AG08470 (cell line): ENCODE measurements around a stretch of chr9.

DNA sequence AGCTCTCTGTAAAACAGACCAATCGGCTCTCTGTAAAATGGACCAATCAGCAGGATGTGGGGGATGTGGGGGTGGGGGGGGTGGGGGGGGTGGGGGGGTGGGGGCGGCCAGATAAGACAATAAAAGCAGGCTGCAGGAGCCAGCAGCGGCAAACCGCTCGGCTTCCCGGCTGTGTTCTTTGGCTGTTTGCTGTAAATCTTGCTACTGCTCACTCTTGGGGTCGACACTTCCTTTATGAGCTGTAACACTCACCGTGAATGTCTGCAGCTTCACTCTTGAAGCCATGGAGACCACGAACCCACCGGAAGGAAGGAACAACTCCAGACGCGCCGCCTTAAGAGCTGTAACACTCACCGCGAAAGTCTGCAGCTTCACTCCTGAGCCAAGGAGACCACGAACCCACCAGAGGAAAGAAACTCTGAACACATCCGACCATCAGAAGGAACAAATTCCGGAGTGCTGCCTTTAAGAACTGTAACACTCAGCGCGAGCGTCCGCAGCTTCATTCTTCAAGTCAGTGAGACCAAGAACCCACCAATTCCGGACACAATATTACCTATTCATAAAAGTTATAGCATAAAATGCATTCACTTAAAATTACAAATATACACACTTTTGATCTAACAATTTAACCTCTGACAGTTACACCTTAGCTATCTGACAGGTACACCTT is 451.7 kb downstream of the AGTPBP1 start:
- RRBS: 74% methylated on average over 2 of the region's 23 CpGs

- RRBS: no CpG with 5 or more reads among the region's 7 CpGs
Measured at GRCh38 chr9:85965706-85966456, 24.9 kb downstream of the NAA35 start.

DNA sequence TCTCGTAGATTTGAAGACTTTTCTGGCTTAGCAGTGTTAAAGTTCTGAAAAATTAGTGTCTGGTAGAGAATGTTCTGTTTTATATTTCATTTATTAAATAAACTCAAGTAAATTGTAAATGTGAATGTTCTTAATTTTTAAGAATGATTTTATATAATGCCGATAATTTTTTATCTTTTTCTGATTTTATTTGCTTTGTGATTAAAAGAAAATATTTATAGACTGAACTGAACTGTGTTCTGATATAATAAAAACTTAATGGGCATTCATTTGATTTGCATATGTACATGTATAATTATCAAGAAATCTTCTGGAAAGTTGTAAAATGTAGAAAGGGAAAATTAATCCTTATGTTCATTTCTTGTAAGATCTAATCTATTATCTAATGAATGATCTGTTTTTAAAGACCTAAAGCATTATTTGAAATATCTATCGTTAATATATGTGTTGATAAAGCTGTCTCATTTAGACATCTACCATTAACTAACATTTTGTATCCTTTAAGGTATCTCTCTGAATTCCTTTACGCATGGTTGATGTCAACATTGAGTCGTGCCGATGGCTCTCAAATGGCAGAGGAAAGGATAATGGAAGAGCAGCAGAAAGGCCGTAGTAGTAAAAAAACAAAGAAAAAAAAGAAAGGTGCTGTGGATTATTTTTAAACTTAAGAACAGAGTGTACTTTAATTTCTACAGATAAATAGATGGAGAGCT is 75.2 kb downstream of the NAA35 start:
- RRBS: no CpG with 5 or more reads among the region's 7 CpGs

DNA sequence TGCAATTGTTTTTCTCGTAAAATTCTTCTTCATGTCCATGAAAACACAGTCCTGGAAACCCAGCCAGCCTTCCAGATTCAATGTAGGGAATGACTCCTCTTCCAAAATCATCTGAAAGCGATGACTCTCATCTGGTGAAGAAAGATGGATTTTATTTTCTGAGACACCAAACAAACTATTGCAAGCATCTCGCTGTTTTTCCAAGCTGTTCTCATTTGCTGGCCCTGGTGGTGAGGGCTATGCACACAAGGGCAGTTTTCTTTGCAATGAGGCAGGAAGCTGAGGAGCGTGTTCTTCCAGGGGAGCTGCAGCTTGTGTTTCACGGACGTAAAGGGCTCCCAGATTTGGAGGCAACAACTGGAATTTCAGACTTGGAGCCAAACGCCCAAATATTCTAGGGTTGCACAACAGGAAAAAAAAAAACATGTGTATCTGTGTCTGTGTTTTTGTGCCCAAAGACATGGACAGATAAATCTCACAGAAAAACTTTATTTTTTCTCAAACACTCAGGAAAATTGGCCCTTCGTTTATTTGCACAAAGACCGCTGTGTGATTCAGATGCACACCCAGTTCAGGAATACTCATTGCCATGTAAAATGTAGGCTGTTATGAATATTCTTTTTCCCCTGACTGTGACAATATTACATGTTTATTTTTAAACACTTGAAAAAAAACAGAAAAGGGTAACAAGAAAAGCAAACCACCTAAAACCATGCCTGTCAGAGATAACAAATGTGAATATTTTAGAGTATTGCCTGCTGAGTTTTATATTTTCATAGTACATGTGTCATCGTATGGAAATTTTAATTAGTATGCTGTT is 151.3 kb downstream of the GAS1 start:
- RRBS: no CpG with 5 or more reads among the region's 10 CpGs

- RRBS: 5% methylated on average over 13 of the region's 50 CpGs
Measured at GRCh38 chr9:87148377-87149141, 201.3 kb upstream of the GAS1 start.

DNA sequence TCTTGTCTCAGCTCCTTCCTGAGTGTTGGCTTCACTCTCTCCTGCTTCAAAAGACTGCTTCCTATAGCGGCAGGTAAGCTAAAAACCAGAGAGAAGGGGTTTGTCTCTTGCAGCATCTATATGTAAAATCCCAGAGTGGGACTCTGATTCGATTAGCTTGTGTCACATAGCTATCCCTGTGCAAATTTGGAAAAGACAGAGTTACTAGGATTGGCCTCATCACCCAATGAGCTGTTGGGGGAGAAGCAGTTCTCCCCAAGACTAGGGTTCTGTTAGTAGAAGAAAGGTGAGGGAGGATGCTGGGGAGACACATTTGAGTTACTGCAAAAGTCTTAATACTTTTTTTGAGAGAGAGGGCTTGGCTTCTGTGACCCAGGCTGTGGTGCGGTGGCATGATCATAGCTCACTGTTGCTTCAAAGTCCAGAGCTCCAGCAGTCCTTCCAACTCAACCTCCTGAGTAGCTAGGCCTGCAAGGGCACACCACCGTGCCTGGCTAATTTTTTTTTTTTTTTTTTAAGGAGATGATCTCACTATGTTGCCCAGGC is 16.7 kb upstream of the CTSL start:
- RRBS: no CpG with 5 or more reads among the region's 4 CpGs

DNA sequence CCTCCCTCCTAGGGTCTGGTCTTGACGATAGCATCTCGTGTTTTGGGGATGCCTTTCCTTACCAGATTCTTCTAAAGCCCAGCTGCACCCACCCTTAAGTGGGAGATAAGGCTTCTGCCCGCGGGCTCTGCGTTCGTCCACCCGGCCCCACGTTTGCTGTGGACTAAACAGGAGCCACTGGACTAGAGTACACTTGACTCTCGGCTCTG is 487 bp upstream of the CTSL start:
- RRBS: no CpG with 5 or more reads among the region's 9 CpGs

DNA sequence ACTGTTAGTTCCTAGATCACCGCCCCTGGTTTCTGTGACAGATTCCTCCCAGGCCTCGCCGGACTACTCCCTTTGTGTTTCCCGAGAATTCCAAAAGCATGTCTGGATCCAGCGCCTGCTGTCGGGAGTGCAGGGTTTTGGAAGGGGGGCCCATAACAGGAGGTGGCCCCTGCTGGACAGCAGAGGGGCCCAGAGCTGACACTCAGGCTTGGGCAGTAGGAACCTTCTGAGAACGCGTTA is 74.6 kb downstream of the CTSL start:
- RRBS: no CpG with 5 or more reads among the region's 8 CpGs

GRCh38 chr9:87883920-87884393 is 1.3 kb downstream of the SPATA31E1 start:
- RRBS: no CpG with 5 or more reads among the region's 10 CpGs

- RRBS: 60% methylated on average over 2 of the region's 6 CpGs
Measured at GRCh38 chr9:87886335-87886660, 3.6 kb downstream of the SPATA31E1 start.

- RRBS: no CpG with 5 or more reads among the region's 10 CpGs
Measured at GRCh38 chr9:88198166-88198874, 60.0 kb upstream of the SPATA31C2 start.

GRCh38 chr9:88537146-88538192 is 2.5 kb downstream of the NXNL2 start:
- RRBS: no CpG with 5 or more reads among the region's 12 CpGs

DNA sequence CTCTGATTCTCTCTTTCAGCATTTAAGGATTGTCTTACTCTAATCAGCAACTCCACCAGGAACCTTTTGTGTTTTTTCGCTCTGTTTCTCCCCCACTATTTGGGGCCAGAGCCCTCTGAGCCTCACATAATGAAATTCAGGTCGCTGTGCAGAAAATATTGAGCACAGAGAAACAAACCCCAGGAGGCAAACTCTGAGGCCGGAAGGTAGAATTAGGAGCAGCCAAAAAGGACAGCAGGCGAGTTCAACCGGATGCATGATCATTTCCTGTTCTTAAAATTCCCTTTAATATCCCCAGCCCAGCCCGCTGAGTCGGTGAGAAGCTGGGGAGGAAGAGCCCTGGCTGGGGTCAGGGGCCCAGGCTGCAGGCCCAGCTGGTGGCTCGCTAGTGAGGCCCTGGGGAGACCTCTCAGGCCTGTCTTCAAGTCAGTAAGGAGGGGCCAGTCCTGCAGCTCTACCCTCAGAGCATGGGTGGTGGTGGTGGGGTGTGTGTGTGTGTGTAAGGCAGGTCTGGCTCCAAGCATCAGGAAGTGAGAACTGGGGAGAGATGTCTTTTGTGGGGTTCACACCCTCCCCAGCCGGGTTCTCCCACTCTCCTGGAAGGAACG is 213.4 kb upstream of the S1PR3 start:
- RRBS: 80% methylated on average over 1 of the region's 10 CpGs

- RRBS: no CpG with 5 or more reads among the region's 9 CpGs
Measured at GRCh38 chr9:88923536-88923811, 67.8 kb upstream of the S1PR3 start.

DNA sequence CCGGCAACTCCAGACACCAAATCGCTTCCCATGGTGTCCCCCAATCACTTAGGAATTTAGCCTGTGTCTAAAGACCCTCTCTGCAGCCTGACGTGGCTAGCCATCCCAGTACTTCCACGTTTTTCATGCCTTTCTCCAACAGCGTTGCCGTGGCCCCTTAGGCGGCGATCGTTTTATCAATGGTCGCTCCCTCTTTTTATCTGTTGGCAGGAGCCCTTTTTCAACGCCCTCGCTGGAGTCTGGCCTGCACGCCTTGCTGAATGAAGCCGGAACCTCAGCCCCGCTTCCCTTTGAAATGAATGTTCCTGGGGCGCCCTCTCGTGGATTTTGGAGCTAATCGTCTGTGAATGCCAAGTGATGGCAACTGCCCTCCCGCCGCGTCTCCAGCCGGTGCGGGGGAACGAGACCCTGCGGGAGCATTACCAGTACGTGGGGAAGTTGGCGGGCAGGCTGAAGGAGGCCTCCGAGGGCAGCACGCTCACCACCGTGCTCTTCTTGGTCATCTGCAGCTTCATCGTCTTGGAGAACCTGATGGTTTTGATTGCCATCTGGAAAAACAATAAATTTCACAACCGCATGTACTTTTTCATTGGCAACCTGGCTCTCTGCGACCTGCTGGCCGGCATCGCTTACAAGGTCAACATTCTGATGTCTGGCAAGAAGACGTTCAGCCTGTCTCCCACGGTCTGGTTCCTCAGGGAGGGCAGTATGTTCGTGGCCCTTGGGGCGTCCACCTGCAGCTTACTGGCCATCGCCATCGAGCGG is 9.8 kb downstream of the S1PR3 start:
- RRBS: 10% methylated on average over 2 of the region's 42 CpGs

GRCh38 chr9:89178916-89179558 is 419 bp upstream of the SHC3 start:
- RRBS: no CpG with 5 or more reads among the region's 9 CpGs

- RRBS: no CpG with 5 or more reads among the region's 24 CpGs
Measured at GRCh38 chr9:89179559-89180234, 1.1 kb upstream of the SHC3 start.

GRCh38 chr9:89310093-89311084 is 606 bp upstream of the CKS2 start:
- RRBS: 2% methylated on average over 12 of the region's 71 CpGs

- RRBS: no CpG with 5 or more reads among the region's 6 CpGs
Measured at GRCh38 chr9:89419994-89420370, 77.9 kb downstream of the SEMA4D start.

- RRBS: 84% methylated on average over 3 of the region's 11 CpGs
Measured at GRCh38 chr9:89427638-89428058, 70.3 kb downstream of the SEMA4D start.